ENCODE measurements around a stretch of chr1.

DNA sequence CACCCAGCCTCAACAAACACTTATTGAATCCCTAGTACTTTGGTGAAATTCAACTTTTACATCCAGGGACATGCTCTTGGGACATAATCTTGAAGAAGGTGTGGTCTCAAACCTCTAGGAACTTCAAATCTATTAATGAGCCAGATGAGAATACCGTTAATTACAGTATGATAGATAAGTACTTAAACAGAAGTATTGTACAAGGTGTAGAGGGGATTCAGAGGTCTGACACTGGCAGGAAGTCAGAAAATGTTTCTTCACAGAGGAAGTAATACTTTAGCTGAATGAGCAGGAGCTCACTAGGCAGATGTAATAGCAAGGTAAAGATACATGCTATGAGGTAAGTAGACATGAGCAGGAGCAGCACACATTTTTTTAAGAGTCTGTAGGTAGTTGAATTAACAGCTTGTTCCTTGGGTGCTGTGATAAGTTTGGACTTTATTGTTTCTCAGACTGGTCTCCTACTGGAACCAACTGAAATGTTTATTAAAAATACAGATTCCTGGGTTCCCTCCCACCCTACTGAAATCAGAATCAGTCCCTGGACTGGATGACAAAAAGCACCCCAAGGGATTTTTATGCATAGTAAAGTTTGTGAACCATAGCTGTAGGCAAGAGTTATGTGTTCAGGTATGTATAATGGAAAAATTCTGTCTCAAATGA is 1.1 kb downstream of the AP4B1 start:
- RRBS = no CpG with 5 or more reads among the region's 1 CpG

GRCh38 chr1:113954460-113954987 is 24.8 kb upstream of the OLFML3 start:
- RRBS = no CpG with 5 or more reads among the region's 3 CpGs

DNA sequence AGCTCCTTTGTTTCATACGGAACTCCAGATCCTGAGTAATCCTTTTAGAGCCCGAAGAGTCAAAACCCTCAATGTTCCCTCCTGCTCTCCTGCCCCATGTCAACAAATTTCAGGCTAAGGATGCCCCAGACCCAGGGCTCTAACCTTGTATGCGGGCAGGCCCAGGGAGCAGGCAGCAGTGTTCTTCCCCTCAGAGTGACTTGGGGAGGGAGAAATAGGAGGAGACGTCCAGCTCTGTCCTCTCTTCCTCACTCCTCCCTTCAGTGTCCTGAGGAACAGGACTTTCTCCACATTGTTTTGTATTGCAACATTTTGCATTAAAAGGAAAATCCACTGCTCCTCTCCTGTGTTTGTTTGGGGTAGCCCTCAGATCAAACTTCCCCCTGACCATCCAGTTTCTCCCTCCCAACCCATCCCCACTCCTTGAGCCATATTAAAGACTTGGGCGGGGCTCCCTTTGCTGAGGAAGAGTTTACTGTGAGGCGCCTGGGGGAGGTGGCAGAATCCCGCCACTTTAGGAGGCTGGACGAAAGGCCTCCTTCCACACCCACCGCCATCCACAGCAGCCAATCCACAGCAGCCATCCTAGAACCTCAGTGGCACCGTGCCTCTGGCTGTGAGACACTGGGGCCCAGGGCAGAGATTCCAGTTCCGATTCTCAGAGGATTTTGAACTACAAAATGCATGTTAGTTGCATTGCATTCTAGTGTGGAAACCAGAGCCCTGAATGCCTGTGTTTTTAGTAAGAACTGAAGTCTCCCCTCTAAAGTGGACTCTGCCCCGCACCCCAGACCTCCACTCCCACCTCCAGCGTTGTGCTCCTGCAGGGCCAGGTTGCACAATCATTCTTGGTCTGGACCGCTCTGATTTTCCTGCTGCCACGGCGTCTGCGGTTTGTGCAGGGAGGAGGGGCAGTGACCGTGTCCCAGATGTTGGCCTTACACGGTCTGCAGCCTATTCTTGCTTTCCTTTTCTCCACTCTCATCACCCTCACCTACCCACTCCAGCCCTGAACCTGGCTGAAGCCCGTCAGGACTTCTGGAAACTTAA is 3.0 kb downstream of the OLFML3 start:
- RRBS = no CpG with 5 or more reads among the region's 20 CpGs

DNA sequence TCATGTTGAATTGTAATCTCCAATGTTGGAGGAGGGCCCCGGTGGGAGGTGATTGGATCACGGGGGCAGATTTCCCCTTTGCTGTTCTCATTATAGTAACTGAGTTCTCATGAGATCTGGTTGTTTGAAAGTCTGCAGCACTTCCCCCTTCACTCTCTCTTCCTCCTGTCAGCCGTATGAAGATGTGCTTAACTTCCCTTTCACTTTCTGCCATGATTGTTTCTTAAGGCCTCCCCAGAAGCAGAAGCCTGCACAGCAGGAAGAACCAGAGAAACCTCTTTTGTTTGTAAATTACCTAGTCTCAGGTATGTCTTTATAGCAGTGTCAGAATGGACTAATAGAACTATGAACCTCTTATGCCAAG is 28.4 kb downstream of the TRIM33 start:
- RRBS = no CpG with 5 or more reads among the region's 3 CpGs

- RRBS = no CpG with 5 or more reads among the region's 2 CpGs
These were observed 6.9 kb upstream of the BCAS2 start for GRCh38 chr1:114588225-114588767.

DNA sequence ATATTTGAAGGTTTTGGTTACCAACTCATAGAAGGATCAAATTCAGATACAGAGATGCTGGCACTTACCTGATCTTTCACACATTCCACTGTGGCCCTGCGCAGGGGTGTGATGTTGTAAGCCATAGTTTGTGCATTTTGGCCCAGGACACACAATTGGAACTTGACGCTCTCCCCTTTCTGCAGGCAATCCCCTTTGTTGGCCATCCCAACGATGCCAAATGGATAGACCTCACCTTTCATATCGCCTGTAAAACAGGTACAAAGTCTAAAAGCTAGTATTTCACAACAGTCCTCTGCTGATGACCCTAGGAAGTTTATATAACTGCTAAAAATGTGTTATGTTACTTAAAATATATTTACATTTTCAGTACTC is 3.9 kb upstream of the NRAS start:
- RRBS = no CpG with 5 or more reads among the region's 4 CpGs

DNA sequence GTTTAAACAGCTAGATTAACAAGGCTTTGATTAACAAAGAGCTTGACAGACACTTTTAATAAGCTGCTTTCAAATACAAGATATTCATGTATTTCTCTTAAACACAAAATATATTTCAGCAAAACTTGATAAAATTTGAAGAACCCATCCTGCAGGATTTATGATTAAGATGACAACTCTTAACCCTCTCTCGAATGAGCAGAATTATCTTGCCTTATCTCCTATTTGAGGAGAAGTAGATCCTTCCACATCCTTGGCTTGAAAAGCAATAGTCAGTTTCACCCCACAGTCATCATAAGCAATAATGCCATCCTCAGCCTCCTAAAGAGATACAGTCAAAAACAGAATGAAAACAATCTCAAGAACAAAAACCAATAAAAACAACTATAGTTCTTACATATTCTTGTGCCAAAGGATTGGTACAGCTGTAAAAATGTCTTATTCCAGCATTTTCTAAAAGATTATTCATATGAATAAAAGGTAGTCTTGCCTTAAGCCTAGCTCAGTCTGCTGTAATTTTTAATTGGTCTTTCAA is 10.3 kb upstream of the NRAS start:
- RRBS = no CpG with 5 or more reads among the region's 1 CpG

DNA sequence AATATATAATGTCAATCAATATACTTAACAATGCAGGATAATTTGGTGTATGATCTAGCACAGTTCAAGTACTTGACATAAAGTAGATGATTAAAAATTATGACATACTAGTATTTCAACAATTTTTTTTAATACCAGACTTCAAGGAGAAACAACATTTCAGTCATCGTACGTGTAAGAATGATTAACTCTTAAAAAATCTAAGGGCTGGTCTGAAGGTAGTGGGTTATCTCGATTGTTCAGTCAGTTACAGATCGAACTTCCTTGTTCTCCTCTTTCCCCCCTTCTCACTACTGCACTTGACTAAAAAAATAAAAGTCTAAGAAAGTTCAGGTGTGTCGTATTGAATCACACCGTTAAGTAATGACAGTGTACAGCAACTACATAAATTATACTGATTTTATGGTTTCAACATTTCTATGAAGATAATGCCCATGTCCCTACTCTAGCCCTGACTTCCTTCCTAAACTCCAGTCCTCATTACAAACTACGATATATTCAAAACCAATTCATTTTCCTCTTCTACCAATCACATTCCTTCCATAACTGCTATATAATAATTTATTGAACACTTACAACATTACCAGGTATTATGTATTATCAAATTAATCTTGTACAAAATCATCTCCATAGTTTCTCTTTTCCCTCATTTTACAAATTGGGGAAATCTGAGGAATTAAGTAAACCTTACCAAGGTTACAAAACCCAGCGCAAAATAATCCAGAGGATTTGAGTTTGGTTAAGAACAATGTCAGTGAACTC is 11.1 kb upstream of the NRAS start:
- RRBS = no CpG with 5 or more reads among the region's 8 CpGs

- RRBS = no CpG with 5 or more reads among the region's 6 CpGs
These were observed 13.7 kb upstream of the NRAS start for GRCh38 chr1:114730146-114730702.

- RRBS = no CpG with 5 or more reads among the region's 6 CpGs
These were observed 27.9 kb downstream of the TSHB start for GRCh38 chr1:115057558-115057956.

DNA sequence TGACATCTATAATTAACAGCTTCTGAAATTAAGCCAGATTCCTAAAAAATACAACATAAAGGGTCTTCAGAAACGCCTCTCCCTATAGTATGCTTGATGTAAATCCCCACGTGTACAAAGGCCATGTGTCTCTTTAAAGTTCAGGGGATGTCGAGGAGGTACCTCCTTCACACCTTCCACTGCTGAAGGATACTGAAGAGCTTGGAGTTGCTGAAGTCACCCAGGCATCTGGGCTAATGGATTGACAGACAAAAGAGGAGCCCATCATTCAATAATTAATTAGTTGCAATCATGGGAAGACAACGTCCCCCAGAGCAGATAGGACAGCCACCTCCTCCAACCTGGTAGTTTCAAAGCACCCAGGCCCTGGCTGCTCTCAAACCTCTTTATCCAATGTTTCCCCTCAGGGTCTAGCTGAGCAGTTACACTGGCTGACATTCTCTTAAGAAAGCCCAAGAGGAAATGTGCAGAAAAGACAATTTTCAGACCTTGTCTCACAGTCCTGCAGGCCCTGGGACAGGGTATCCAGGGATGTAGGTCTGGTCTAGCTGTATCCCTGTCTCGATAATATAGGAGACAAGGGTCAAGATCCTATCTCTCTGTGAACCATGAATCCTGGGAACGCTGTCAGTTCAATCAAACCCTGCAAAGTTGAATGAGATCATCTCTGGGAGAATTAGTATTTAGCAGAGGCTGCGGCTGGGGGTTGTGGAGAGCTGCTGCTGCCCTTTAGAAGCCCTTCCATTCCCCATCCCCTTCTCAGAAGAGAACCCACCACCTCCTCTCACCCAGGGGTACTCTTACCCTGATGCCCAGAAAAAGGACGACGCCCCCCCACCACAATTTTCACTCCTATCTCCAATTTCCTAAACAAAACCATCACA is 1.1 kb downstream of the TSPAN2 start:
- RRBS = no CpG with 5 or more reads among the region's 9 CpGs

GRCh38 chr1:115134870-115135527 is 45.7 kb upstream of the TSPAN2 start:
- RRBS = no CpG with 5 or more reads among the region's 10 CpGs

DNA sequence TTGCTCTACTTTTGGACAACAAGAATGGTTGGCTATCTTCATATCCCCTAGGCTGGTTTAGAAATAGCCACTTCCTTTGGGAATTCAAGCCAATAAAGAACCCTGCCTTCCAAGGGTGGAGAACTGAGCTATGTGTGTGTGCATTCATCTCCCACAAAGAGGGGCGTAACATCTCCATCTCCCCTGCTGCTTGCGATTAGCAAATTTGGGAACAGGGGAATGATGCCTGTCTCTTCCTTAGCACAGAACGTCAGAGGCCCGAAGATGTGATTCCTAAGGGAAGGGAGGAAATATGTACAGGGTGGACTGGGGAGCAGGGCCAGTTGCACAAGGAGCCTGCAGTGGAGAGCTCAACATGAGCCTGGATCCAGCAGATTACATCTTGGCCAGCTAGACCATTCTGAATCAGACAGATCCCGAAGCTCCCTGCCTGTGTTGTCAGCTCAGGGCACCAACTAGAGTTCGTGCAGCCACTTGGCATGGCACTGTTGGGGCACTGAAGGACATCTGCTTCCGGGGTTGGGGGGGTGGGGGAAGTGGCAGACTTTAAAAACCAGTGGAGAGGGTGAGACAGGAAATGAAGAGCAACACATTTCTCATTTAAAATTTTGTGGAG is 118.1 kb downstream of the NGF start:
- RRBS = no CpG with 5 or more reads among the region's 7 CpGs

DNA sequence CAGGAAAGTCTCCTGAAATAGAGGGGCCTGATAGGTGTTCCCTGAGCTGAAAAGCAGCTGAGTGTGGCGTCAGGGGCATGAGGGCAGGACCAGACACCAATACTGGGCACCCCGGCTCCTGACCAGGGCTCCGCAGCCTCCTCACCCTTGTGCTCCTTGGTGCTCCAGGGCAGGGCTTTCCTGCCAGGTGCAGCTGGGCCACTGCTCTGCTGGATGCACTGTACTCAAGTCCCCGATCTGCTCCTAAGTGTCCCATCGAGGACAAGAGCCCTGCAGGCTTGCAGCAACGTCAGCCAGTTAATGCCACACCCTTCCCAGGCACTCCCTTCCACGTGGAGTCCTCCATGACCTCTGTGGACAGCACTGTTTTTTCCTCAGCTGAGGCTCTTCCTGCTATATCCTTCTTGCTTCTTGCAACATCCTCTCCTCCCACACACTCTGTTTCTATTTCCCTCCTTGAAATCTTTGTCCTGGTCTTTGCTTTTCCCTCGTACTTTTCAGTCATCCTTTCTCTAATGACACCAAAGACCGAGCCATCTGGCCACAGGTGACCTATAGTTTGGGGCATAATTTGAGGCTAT is 94.0 kb upstream of the NGF start:
- RRBS = no CpG with 5 or more reads among the region's 9 CpGs

DNA sequence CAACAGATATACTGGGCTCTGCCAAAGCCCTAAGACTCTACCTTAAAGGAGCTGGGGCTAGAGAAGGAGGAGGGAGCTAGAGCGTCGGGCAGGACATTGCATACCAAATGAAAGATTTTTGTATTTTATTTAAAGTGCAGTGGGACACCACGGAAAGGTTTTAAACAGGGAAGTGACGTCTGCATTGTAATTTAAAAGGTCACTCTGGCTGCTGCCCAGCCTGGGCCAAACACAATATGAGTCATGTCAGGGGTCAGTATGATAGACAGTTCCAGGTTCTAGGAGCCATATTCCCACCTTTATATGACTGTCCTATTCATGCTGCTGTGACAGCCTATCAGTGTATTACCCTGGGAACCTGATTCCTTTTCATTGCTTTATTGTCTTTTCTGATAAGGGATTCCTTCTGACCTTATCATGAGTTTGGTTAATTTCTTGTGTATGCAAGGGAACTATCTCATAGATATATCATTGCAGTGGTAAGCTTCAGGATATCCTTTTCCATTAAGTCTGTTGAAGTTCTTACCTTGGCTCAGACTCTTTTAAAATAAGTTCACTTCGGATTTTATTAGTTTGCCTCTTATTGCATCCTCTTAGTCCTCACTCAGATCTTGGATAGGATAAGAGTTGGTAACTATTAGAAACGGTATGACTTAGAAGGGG is 5.3 kb downstream of the VANGL1 start:
- RRBS = no CpG with 5 or more reads among the region's 6 CpGs

- RRBS = 2% methylated on average over 7 of the region's 70 CpGs
These were observed 12.6 kb downstream of the NHLH2 start for GRCh38 chr1:115828134-115828873.

DNA sequence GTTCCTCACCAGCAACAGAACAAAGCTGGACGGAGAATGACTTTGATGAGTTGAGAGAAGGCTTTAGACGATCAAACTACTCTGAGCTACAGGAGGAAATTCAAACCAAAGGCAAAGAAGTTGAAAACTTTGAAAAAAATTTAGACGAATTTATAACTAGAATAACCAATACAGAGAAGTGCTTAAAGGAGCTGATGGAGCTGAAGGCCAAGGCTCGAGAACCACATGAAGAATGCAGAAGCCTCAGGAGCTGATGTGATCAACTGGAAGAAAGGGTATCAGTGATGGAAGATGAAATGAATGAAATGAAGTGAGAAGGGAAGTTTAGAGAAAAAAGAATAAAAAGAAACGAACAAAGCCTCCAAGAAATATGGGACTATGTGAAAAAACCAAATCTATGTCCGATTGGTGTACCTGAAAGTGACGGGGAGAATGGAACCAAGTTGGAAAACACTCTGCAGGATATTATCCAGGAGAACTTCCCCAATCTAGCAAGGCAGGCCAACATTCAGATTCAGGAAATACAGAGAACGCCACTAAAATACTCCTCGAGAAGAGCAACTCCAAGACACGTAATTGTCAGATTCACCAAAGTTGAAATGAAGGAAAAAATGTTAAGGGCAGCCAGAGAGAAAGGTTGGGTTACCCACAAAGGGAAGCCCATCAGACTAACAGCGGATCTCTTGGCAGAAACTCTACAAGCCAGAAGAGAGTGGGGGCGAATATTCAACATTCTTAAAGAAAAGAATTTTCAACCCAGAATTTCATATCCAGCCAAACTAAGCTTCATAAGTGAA is 58.0 kb upstream of the MAB21L3 start:
- RRBS = no CpG with 5 or more reads among the region's 12 CpGs

DNA sequence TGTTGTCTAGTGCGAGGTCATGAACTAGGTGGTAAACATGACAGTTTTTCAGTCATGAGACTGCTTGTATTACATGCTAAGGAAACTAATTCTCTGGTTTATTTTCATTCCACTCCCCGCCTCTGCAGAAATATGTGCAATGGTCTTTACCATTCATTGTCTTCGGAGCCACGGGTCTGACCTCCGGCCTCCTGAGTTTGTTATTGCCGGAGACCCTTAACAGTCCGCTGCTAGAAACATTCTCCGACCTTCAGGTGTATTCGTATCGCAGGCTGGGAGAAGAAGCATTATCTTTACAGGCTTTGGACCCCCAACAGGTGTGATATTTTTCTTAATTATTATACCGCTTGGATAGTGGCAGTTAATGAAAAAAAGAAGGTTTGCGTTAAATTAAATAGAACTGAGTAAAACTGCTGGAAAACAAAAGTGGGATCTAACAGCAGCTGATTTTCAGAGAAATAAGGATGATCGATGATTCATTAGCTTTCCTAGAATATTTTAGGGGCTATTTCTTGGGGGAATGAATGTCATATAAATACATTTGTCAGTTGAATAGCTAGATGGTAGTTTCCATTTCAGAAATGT is 44.7 kb upstream of the MAB21L3 start:
- RRBS = no CpG with 5 or more reads among the region's 13 CpGs

DNA sequence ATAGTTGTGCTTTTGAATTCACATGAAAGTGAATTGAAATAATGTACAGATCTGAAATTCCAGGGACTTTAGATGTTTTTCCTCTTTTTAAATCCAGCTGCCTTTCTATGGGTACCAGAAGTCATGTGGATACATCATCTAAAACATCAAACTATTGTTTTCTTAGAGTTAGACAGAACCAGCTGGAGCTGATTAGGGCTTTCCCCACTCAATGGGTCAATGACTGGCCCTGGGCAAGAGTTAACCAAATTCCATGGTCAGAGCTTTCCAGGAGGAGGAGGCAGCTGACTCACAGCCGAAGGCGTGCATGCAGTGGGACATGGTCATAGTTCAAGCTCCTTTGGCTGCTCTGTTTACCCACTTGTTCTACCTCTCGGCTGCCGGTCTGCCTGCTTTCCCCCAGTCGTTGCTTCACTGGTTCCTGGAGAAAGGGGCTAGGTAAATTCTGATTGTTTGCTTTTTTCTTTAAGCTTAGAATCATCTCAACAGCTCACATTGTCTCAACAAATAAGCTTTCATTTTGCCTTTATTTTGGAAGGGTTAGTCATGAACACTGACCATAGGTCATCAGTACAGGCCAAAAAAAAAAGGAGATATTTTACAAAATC is 11.7 kb downstream of the MAB21L3 start:
- RRBS = no CpG with 5 or more reads among the region's 5 CpGs

DNA sequence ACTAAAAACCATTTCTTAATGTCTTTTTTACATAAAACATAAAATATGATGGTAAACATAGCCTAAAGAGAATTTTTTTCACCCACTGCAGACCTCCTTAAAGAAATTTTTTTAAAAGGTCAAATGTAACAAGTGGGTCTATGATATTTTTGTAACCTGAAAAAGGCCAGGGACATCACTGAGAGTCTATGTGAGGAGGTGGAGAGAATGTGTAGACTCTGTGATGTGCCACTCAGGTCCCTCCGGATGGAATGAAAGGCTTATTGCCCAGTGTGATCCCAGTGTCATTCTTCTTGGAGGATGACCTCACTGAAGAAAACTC is 36.4 kb downstream of the MAB21L3 start:
- RRBS = no CpG with 5 or more reads among the region's 1 CpG

All from renal cortical epithelial cell (primary cell).